ENCODE measurements around a stretch of chr6.

DNA sequence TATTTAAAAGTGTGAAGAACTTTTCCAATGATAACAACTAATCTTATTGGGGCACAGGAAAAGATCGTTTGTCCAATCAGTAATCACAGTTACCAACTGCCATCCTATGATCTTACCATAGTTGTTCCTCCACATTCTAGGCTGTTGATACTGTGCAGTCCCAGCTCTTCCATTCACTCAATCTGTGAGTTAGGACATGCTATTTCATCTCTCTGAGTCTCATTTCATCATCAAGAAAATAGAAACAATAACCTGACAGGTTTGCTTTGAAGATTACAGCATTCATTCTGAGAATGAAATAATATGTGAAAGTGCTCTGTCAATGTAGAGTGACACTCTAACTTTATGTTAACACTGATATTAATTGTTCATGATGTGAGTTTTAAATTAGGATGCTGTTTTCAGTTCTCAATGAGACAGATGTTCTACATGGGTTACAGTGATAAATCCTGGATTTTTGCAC lies 89.7 kb downstream of the KIF13A start:
- PRO-cap: no peak
- RRBS, 2 experiments: no CpG with 5 or more reads among the region's 1 CpG

DNA sequence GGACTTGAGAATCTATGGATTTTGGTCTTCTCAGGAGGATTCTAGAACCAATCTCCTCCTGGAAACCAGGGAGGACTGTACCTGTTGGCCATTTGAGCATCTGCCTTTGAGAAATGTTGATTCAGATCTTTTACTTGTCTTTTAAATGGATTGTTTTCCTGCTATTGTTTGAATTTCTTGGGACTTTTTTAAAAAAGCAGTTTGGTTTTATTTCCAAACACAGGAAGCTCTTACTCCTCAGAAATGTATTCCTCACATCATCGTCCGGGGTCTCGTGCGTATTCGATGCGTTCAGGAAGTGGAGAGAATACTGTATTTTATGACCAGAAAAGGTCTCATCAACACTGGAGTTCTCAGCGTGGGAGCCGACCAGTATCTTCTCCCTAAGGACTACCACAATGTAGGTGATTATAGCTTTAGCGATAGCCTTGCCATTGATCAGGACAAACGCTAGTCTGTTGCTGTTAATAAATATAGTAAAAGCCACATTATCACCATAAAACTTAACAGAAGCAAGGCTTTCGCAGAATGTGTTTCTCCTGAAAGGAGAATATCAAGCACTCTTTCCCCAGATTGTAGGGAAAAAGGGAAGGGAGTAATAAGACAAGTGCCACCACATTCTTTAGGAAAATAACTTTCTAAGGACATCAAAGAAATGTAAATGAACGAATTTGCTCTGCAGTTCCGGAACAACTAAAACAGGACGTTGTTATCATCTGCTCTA lies 41.8 kb downstream of the KDM1B start:
- PRO-cap: no peak
- RRBS, 2 experiments: no CpG with 5 or more reads among the region's 14 CpGs

DNA sequence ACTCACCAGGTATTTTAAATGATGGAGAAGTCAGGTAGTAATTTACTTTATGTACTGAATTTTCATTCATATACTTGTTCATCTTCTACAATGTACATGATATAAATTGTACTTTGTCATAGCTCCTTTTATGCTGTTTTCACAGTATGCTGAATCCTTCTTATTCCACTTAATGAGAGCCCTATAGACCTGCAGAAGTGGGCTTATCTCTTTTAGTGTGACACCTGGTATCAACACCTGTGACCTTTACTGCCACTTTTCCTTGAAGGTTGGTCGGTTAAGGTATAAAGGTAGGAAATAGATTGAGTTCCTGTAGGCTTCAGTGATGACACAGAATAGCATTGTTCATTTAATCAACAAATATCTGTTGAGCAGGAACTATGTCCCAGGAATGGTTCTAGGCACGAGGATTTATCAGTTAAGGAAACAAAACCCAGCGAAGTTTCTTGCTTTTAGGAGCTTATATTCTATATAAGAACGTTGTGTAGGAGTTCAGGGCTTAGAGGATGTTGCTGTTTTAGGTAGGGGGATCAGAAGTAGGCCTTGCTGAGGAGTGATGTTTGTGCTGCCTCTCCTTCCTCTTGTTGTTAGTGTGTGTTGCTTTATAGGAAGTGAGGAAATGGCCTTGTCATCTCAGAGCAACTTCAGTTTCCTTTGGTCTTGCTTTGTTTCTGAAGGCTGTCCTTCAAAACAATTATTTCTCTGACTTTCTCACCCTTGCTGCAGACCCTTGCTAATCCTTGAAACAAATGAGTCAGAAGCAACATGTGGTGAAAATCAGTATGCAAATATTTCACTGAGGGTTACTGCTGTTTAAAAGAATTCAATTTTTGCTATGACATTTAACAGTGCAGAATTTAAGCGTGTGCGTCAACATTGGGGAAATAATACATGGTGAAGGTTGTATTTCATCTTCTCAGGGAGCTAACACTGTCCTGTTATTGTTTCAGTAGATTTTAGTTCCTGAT lies 13.5 kb downstream of the RNF144B start:
- PRO-cap: no peak
- RRBS, 2 experiments: no CpG with 5 or more reads among the region's 6 CpGs

GRCh38 chr6:19805131-19806004 lies 31.8 kb upstream of the ID4 start:
- PRO-cap: unidirectional peak, plus-strand start at chr6:19805237
- RRBS, 2 experiments: no CpG with 5 or more reads among the region's 9 CpGs

DNA sequence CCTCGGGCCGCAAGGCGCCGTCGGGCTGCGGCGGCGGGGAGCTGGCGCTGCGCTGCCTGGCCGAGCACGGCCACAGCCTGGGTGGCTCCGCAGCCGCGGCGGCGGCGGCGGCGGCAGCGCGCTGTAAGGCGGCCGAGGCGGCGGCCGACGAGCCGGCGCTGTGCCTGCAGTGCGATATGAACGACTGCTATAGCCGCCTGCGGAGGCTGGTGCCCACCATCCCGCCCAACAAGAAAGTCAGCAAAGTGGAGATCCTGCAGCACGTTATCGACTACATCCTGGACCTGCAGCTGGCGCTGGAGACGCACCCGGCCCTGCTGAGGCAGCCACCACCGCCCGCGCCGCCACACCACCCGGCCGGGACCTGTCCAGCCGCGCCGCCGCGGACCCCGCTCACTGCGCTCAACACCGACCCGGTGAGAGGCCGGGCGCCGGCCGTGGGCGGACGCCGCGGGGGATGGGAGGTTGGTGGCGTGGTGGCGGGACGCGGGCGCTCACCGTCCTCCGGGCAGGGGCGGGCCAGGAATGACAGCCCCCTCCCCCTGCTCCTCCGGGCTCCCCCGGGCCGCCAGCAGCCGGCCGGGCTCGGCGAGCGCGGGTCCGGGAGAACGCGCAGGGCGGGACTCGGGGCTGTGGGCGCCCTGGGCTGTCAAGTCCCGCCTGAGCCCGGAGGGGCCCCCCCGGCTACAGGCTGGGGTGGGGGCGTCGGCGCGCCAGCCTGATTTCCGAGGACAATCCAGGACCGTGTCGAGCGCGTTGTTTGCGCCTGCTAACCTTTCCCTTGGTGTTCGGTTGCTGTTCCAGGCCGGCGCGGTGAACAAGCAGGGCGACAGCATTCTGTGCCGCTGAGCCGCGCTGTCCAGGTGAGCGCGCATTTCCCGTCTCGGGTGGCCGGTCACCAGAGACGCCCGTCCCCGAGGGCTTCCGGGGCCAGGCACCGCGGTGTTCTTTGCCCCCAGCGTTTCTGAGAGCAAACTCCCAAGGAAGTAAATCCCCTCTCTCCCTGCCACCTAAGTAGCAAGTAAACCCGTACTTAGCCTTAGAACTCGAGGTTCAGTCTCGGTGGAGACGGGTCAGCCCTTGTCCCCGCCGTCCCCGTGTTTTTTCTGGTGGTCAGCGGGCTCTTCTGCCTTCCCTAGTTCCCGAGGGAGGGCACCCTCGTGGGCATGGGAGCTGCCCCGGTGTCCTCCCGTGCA lies 1.0 kb downstream of the ID4 start:
- PRO-cap: bidirectional peak, plus-strand start at position 215 of the sequence, minus-strand start outside the sequence
- RRBS, 2 experiments: 2 to 3% methylated on average over 50 of the region's 131 CpGs

GRCh38 chr6:19851259-19852032 lies 14.3 kb downstream of the ID4 start:
- PRO-cap: no peak
- RRBS, 2 experiments: no CpG with 5 or more reads among the region's 10 CpGs

DNA sequence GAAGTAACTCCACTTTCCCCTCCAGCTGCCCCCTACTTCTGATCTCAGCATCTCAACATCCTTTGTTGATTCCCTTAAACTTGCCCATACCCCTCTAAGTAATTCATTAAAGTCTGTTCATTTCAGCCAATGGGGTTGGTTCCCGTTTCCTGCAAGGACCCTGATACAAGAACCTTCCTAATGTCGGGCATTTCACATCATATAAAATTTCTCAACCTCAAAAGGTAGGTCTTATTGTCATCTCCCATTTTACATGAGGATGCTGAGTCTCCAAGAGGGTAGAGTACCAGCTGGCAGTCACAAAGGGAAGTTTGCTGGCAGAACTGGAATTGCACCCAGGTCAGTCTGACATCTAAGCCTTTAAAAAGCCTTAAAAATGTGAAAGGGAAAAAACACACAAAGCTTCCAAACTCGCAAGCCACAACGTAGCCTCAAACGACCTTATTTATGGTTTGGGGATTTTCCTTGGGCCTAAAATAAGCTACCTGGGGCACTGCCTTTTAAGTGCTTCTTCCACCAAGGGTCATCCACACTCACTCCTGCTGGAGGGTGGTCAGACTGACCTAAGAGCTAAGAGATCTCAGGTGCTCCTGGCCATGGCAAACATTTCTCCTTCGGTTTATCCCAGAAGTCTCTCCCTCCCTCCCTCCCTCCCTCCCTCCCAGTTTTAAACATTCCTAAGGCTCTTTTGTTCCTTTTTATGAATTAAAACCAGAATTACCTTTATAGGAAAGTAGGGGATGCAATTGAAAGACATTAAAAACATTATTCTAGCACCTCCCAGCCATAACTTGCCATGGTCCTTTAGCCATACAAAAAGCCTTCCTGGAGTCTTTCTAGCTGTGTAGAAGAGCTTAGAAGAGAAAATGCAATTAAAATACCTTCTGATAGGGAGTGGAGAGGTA lies 2.1 kb downstream of the MBOAT1 start:
- PRO-cap: no peak
- RRBS, 2 experiments: no CpG with 5 or more reads among the region's 6 CpGs

DNA sequence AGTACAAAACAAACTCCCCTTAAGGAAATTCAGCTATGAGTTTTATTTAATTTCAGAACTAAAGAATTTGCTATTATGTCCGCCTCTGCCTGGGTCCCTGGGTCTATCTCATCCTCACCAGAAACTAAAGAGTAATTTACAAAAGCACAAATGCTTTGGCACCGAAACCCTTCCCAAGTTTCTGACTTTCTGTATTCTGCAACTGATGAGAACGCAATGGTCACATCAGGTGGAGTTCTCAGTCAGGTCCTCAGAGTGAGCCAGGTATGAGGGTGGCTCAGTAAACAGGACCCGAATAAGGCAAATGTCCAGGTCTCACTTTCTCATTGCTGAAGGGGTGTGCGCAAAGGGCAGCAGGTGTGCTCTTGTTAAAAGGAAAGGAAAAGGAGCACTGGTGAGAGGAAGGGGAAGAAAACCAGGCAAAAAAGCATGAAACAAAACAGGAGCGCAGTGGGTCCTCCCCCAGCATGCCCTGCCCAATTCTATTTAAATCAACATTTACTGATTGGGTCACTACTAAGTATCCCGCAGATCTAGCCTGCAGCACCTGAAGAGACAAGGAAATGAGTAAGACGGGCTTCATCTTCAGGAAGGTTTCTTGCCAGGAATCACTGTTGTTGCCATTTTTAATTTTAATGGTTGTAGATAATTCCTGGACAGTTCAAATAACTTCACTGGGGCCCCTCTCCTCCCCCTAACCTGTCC lies 1.3 kb downstream of the MBOAT1 start:
- PRO-cap: no peak
- RRBS, 2 experiments: no CpG with 5 or more reads among the region's 8 CpGs

- PRO-cap: no peak
- RRBS, 2 experiments: no CpG with 5 or more reads among the region's 5 CpGs
These were observed 191.2 kb upstream of the SOX4 start for GRCh38 chr6:21402232-21402942.

GRCh38 chr6:21438589-21438974 lies 155.0 kb upstream of the SOX4 start:
- PRO-cap: no peak
- RRBS, 2 experiments: no CpG with 5 or more reads among the region's 3 CpGs

GRCh38 chr6:21597064-21597290 lies 3.4 kb downstream of the SOX4 start:
- PRO-cap: no peak
- RRBS, 2 experiments: no CpG with 5 or more reads among the region's 3 CpGs

GRCh38 chr6:21844907-21845527 lies 251.5 kb downstream of the SOX4 start:
- PRO-cap: no peak
- RRBS, 2 experiments: no CpG with 5 or more reads among the region's 4 CpGs

- PRO-cap: no peak
- RRBS, 2 experiments: no CpG with 5 or more reads among the region's 2 CpGs
These were observed 263.3 kb downstream of the SOX4 start for GRCh38 chr6:21856862-21857214.

GRCh38 chr6:21885385-21886268 lies 292.1 kb downstream of the SOX4 start:
- PRO-cap: bidirectional peak, plus-strand start at chr6:21885706, minus-strand start at chr6:21885542
- RRBS, 2 experiments: no CpG with 5 or more reads among the region's 13 CpGs

GRCh38 chr6:21953717-21954580 lies 342.9 kb downstream of the PRL start:
- PRO-cap: no peak
- RRBS, 2 experiments: no CpG with 5 or more reads among the region's 5 CpGs

GRCh38 chr6:22043258-22044028 lies 253.4 kb downstream of the PRL start:
- PRO-cap: no peak
- RRBS, 2 experiments: no CpG with 5 or more reads among the region's 7 CpGs

- PRO-cap: no peak
- RRBS, 2 experiments: no CpG with 5 or more reads among the region's 12 CpGs
These were observed 607.4 kb downstream of the HDGFL1 start for GRCh38 chr6:23176722-23177291.

- PRO-cap: no peak
- RRBS, 2 experiments: no CpG with 5 or more reads among the region's 3 CpGs
These were observed 30.4 kb downstream of the NRSN1 start for GRCh38 chr6:24156474-24156839.

DNA sequence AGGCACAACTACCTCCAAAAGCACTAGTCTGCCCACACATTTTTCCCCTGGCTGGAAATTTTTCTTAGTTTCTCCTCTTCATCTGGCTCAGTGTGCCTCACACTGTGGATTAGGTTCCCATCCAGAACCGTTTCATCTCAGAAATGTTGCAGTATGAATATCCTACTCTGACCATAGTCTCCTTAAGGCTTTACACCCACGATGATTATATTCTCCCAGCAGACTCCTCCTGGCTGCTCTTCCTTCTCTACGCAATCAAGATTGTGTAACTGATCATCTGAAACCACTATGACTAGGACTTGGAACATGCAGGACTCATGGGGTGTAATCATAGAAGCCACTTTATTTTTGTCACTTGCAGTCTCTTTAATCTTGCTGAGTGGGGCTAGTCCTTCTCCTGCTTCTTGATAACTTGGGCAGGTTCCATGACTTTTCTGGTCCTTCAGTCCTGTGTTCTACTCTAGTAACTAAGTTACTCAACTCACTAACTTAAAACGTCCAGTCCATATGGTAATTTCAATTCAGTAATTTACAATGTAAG lies 7.7 kb upstream of the MRS2 start:
- PRO-cap: no peak
- RRBS, 2 experiments: no CpG with 5 or more reads among the region's 4 CpGs

DNA sequence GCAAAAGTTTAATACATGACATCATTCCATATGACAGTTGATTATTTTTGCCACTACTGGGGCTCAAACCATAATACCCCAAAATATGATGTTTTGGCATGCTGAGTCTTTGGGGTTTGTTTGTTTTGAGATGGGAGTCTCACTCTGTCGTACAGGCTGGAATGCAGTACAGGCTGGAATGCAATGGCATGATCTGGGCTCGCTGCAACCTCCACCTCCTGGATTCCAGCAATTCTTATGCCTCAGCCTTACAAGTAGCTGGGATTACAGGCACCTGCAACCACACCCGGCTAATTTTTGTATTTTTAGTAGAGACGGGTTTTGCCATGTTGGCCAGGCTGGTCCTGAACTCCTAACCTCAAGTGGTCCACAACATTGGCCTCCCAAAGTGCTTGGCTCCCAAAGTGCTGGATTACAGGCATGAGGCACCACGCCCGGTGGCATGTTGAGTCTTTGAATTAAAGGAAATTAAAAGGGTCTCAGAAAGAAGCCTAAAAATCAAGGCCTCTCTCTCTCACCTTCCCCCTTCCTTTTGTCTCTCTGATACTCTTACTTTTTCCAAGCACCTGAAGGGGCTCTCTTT lies 1.2 kb upstream of the MRS2 start:
- PRO-cap: no peak
- RRBS, 2 experiments: no CpG with 5 or more reads among the region's 6 CpGs